OCI-LY7 (cell line): Measurements from ENCODE around the genes FOSB, PPM1N and GIPR.

GRCh38 chr19:45244322-45244912, 790 bp downstream of the EXOC3L2 start:
- PRO-cap, result no peak
- RAMPAGE, long total RNA, result no peak

DNA sequence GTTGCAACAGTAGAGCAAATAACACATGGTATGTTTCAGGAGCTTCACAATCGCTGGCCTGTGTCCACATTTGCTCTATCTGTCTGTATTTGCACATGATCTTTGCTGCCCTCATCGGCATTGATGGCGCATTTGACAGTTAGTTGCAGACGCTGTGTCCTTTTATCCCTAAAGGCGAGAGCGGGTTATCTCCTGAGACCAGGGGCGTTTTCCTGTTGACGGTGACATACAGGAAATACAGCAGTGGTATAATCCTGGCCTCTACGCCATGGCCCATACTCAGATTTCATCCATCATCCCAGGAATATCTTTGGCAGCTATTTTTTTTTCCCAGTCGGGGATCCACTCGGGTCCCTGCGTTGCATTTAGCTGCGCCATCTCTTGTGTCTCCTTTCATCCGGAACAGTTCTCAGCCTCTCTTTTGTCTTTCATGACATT, 22.1 kb downstream of the MARK4 start:
- PRO-cap, result no peak
- RAMPAGE, long total RNA, result no peak

GRCh38 chr19:45297492-45298207, 25.0 kb downstream of the CKM start:
- PRO-cap, result no peak
- RAMPAGE, long total RNA, result no peak

DNA sequence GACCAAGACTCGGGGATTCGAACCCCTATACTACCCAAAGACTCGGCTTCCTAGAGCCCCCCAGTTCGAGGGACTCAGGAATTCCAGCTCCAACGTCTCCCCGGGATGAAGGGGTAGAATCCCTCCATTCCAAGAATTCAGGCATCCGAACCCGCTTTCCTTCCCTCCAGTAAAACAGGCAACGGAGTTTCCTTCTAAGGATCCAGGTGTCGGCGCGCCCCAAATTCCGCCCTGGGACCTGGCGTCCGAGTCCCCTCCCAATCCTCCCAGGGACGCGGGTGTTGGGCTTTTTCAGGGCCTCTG, 245 bp downstream of the PPP1R13L start:
- PRO-cap, result no peak
- RAMPAGE, long total RNA, result no peak

GRCh38 chr19:45407946-45408890, 1.8 kb downstream of the POLR1G start:
- PRO-cap, result no peak
- RAMPAGE, long total RNA, result no peak

DNA sequence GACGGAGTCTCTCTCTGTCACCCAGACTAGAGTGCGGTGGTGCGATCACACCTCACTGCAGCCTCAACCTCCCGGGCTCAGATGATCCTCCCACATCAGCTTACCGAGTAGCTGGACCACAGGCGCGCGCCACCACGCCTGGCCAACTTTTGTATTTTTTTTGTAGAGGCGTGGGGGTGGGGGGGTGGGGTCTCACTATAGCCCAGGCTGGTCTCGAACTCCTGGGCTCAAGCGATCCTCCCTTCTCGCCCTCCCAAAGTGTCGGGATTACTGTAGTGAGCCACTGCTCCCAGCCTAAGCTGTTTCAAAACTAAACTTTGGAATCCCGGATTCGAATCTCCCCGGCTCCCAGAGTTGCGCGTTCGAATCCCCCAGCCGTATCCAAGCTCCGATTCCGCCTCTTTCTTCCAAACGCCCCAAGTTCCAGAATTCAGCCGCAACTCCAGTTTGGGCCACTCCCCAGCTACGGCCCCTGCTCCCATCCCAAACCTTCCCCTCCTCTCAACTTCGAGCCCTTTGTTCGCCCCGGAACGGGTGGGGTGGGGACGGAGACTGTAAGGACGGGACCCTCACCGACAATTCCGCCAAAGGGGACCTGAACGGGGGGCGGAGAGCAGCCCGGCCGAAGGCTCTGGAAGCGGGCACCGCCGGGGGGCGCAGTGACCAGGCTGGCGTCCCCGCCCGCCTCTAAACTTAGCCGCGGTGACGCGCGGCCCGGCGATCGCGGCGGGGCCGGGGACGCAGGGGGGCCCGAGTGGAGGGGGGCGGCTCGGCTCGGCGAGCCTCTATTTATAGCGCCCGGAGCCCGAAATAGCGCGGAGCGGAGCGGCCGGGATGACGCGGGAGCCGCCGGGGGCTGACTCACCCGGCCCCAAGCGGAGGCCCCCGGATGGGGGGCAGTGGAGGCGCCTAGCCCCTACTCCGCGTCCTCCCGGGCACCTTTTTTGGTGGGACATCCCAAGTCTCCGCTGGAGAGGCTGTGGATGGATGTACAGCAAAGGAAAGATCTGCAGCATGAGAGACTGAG, 4.7 kb upstream of the ERCC1 start:
- PRO-cap, result no peak
- RAMPAGE, long total RNA, result no peak

- PRO-cap, result no peak
- RAMPAGE, long total RNA, result no peak
Observed at GRCh38 chr19:45447463-45447990, 20.3 kb upstream of the FOSB start.

DNA sequence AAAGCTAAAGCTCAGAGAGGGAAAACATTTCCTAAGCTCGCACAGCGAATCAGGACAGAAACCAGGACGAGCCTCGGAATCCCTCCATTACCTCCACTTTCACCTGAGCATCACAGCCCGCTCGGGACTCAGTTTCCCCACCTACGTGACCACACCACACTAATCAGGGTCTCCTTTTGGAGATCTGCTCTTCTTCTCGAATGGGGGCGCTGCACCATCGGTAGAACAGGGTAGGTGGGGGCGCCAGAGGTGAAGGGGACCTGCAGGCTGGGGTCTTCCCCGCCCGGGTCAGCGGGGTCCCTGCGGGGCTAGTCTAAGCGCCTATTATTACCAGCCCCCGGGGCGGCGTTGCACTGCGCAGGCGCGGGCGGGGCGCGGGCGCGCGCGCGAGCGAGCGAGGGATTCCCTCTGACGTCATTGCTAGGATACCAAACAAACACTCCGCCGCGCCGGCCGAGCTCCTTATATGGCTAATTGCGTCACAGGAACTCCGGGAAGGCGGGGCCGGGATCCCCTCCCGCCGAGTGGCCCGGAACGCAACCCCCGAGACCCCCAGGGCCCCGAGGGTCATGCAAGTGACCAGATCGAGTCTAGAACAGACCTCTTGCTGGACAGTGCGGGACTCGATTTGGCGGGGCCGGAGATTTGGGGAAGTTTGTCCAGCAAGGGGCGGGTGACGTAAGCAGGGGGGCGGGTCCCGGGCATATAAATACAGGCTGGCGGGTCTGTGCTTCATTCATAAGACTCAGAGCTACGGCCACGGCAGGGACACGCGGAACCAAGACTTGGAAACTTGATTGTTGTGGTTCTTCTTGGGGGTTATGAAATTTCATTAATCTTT, at the start of gene FOSB:
Gene FOSB, plus strand, starts transcription at position 735 of the 841 bp plus-strand sequence.
- PRO-cap, result unidirectional peak, plus-strand start at position 735 of the sequence
- RAMPAGE, long total RNA, result no peak

- PRO-cap, result bidirectional peak, plus-strand start at chr19:45469470, minus-strand start at chr19:45469193
- RAMPAGE, long total RNA, result no peak
Observed at GRCh38 chr19:45468754-45469369, 1.1 kb downstream of the FOSB start.

- PRO-cap, result bidirectional peak, plus-strand start at chr19:45478665, minus-strand start at chr19:45478692
- RAMPAGE, long total RNA, result no peak
Observed at GRCh38 chr19:45478356-45479430, 10.9 kb downstream of the FOSB start.

- PRO-cap, result bidirectional peak, plus-strand start at chr19:45492878, minus-strand start at chr19:45492694; bidirectional peak, plus-strand start at chr19:45493067, minus-strand start at chr19:45493069; unidirectional peak, minus-strand start at chr19:45493238
- RAMPAGE, long total RNA, result no peak
Observed at GRCh38 chr19:45492596-45493763, 3.9 kb downstream of the RTN2 start.

DNA sequence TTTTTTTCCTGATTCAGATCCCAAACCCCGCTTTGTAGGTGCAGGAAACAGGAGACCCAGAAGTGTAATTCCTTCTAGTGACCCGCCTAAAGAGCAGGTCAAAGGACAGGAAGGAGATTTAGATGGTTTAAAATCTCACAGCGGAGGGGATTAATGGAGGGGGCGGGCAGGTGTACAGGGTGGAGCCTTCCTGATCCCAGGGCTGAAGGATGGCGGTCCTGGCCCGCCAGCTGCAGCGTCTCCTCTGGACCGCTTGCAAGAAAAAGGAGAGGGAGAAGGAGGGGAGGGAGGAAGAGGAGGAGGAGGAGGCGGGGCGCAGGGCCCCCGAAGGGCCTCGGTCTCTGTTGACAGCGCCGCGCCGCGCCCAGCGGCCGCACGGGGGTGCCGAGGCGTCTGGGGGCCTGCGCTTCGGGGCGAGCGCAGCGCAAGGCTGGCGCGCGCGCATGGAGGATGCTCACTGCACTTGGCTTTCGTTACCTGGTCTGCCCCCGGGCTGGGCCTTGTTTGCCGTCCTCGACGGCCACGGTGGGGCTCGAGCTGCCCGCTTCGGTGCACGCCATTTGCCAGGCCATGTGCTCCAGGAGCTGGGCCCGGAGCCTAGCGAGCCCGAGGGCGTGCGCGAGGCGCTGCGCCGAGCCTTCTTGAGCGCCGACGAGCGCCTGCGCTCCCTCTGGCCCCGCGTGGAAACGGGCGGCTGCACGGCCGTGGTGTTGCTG, at the start of gene PPM1N:
Gene PPM1N, plus strand, starts transcription at position 180 of the 716 bp plus-strand sequence.
- PRO-cap, result no peak
- RAMPAGE, long total RNA, result no peak

DNA sequence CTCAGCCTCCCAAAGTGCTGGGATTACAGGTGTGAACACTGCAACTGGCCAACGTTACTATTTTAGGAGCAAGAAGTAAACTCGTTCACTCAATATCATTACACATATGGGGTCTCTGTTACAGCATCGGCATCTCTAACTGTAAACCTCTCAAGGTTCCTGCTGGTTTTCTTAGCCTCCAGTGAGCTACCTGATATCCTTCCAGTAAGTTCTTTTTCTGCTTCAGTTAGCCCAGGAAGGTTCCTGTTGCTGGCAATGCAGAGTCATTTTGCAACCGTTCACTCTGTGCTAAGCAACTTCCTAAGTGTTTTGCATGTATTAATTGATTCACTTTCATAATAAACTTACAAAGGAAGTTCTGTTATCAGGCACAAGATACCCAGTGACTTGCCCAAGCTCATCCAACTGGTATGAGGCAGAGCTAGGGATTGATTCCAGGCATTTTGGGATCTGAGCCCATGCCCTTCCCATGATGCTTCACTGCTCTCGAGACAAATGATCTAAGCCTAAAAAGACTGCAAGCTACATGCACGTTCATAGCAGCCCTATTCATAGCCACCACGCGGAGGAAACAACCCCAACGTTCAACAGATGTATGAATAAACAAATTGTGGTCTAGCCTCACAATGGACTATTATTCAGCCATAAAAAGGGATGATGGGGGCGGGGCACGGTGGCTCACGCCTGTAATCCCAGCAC, 36.6 kb downstream of the VASP start:
- PRO-cap, result no peak
- RAMPAGE, long total RNA, result no peak

DNA sequence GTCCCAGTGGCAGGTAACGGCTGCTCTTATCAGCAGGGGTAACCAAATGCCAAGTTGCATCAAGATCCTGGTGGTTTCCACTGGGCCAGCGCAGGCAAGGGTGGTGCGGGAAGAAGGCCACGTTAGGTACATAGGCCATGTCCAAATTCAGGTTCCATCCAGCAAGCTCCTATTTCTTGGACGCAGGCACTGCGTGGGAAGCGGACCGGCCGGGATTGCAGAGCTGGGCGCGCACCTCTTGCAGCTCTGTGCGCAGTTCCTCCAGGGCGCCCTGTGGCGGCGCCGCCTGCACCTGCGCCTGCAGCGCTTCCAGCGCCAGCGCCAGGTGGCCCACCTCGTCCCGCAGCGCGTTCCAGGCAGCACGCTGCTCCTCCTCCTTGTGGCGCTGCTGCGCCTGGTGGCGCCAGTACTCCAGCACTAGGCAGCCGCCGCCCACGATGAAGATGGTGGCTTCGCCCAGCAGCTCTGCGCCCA, 31.2 kb downstream of the OPA3 start:
- PRO-cap, result no peak
- RAMPAGE, long total RNA, result no peak

DNA sequence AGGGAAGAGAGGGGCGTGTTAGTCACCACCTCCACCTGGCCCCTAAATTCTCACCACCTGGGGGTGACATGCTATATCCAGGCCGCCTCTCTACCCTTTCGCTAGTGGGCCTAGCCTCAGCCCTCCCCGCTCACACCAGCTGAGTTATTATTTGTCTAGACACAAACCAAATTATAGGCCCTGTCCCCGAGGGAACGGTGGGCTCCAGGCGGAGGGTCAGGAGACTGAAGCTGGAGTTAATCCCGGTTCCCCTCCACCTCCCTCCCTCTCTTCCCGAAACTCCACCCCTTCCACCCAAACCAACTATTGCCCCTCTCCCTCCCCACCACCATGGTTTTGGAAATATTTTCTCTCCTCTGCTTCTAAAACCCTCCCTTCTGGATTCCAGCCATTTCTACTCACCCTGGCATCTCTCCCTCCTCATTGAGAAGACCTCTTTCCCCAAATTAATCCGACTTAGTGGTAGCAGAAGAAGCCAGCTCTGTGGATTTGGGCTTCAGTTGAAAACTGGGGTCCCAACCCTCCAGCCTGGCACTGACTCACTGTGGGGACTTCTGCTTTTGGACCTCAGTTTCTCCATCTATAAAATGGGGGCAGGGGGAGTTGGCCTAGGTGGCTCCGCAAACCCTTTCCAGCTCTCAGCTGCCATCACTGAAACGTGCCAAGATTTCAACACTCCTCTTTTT, 1.7 kb downstream of the GPR4 start:
- PRO-cap, result no peak
- RAMPAGE, long total RNA, result no peak

- PRO-cap, result no peak
- RAMPAGE, long total RNA, result no peak
Observed at GRCh38 chr19:45638186-45638807, 900 bp downstream of the EML2 start.

- PRO-cap, result bidirectional peak, plus-strand start at chr19:45668240, minus-strand start at chr19:45668131
- RAMPAGE, long total RNA, result no peak
Observed at GRCh38 chr19:45667488-45668391, at the start of gene GIPR. Gene GIPR, plus strand, starts transcription at chr19:45668221.

DNA sequence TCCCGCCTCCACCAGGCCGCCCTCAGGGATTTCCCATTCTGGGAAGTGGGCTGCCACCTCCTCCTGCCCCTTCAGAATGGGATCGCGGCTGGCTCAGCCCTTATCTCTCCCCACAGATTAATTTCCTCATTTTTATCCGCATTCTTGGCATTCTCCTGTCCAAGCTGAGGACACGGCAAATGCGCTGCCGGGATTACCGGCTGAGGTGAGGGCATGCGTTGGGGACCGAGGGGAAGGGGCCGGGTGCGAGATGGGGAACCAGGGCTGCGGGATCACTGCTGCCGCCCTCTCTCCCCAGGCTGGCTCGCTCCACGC, 9.7 kb downstream of the GIPR start:
- PRO-cap, result no peak
- RAMPAGE, long total RNA, result no peak

GRCh38 chr19:45780212-45780683, 2.0 kb downstream of the DMPK start:
- PRO-cap, result no peak
- RAMPAGE, long total RNA, result no peak

DNA sequence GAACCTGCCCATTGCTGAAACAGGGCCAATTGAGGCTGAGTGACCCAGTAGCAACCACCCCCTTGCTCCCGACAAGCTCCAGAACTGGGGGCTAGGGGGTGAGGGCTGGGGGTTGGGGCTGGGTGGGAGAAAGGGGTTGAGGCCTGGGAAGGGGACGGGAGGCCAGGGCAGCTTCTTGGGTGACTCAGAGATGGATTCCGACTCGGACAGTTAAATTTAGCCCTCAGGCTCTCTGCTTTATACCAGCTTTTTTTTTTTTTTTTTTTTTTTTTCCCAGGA, 386 bp upstream of the DMPK start:
- PRO-cap, result no peak
- RAMPAGE, long total RNA, result no peak